ENCODE measurements around a stretch of chr14.

DNA sequence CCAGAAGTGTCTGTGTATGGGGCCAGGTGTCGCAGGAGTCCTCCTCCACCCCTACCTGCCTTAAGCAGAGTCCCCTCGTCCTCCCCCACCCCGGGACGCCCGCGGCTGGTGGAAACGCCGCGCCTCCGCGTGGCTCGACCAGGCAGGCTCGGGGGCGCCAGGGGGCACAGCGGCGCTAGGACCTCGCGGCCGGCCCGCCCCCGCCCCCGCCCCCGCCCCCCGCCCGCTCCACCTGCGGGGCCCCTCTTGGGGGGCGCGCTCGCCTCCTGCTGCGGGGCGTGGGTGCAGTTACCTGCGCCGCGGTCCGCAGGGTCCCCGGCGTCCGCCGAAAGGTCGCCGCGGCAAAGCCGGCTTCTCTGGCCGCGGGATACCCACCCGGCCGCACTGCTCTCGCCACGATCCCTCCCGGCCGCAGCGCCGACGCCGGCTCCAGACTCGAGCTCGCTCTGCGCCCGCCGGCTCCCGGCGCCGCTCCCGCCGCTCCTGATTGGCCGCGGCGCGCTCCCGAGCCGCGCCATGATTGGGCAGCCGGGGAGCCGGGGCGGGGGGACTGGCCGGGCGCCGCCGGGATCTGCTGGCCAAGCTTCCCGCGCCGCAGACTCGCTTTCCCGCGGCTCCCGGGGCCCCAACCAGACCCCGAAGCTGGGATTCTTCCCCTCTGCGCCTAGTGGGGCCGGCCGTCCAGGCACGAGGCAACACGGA lies 36.1 kb upstream of the STON2 start:
- RRBS = 7% methylated on average over 24 of the region's 92 CpGs

- RRBS = no CpG with 5 or more reads among the region's 4 CpGs
These were observed 1.8 kb upstream of the FLRT2 start for GRCh38 chr14:85528103-85528542.

DNA sequence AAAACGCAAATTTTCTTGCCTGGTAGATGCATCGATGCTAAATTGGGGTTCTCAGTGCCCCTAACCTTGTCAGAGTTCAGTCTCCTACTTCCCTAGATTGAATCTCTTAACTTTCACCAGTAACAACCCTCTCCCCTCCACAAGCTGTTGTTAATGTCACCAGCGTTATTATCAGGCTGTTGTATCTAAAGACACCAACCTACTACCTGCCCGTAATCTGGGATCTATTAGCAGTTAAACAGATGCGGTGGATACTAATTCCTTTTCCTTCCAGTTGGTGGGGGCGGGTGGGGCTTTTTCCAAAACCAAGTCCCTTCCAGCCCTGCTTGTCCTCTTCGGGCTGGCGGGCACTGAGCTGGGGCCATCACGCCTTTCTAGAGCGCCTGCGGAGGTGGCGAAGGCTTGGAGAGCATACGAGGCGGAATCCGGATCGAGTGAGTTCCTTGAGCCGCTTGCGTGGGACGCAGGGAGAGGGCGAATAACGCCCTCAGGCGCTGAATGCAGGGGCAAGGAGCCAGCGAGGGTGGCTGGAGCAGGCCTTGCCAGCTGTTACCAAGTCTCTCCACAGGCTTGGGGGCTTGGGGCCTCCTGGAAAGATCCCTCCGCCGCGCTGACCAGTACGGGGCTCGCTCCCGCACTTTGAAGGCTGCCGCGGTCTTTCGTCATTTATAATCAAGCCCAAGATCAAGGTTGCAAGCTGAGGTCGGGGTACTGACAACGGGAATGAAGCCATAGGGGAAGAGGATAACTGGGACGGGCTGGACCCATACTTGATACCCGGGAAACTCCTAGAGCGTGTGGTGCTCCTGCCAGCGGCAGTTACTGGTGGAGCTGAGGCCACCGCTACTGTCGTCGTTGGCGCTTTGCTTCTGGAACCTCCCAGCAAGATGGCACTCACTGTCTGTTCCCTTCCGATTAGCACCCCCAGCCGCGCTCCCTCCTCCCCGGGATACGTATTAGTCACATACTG lies 1.1 kb downstream of the FLRT2 start:
- RRBS = 11% methylated on average over 2 of the region's 47 CpGs

DNA sequence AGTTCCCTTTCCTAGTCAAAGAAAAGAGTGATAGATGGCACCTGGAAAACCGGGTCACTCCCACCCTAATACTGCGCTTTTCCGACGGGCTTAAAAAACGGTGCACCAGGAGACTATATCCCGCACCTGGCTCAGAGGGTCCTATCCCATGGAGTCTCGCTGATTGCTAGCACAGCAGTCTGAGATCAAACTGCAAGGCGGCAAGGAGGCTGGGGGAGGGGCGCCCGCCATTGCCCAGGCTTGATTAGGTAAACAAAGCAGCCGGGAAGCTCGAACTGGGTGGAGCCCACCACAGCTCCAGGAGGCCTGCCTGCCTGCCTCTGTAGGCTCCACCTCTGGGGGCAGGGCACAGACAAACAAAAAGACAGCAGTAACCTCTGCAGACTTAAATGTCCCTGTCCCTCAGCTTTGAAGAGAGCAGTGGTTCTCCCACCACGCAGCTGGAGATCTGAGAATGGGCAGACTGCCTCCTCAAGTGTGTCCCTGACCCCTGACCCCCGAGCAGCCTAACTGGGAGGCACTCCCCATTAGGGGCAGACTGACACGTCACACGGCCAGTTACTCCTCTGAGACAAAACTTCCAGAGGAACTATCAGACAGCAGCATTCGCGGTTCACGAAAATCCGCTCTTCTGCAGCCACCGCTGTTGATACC lies 782.6 kb downstream of the FLRT2 start:
- RRBS = no CpG with 5 or more reads among the region's 21 CpGs

- RRBS = no CpG with 5 or more reads among the region's 7 CpGs
These were observed 81.1 kb downstream of the PTPN21 start for GRCh38 chr14:88473573-88474331.

GRCh38 chr14:88542943-88543483 lies 11.8 kb downstream of the PTPN21 start:
- RRBS = no CpG with 5 or more reads among the region's 2 CpGs

- RRBS = no CpG with 5 or more reads among the region's 14 CpGs
These were observed 187.6 kb downstream of the TTC8 start for GRCh38 chr14:89011689-89012768.

DNA sequence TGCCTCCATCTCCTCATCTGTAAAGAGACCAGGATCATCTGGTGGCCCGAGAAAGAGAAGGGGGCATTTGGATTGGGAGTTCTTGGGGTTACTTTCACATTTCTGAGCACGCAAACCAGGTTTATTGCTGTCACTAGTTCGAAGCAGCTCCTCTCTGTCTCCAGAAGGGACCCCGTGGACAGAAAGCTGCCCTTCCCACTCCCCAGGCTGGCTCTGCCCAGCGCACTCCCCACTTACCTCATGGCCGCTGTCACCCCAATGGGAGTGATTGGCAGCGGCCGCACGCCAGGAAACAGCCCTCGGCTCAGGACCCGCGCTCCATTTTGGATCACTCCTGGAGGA lies 236.6 kb downstream of the FOXN3 start:
- RRBS = no CpG with 5 or more reads among the region's 12 CpGs

DNA sequence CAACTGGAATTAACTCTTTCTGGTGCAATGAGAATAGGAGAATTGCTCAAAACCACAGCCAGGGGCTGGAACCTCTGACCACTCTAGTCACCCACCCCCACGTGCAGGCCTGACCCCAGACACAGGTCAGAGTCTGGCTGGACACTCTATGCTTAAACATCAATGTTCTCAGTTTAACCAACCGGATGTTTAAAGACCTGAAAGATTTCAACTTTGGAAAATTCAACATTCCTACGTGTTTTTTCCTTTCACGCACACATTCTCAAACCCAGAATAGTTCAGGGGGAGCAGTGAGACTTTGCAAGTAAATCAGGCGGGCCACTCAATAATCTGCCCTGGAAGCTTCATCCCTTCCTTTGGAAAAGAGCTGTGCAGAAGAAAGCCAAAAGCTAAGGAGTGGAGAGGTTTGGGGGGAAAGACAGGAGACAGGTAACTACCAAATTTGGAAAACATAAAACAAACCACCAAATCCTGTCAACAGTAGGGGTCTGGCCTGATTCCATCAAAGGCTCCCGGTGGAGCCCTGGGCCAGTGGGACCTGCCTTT lies 64.9 kb downstream of the FOXN3 start:
- RRBS = no CpG with 5 or more reads among the region's 6 CpGs

- RRBS = no CpG with 5 or more reads among the region's 12 CpGs
These were observed 57.3 kb downstream of the FOXN3 start for GRCh38 chr14:89359558-89360253.

DNA sequence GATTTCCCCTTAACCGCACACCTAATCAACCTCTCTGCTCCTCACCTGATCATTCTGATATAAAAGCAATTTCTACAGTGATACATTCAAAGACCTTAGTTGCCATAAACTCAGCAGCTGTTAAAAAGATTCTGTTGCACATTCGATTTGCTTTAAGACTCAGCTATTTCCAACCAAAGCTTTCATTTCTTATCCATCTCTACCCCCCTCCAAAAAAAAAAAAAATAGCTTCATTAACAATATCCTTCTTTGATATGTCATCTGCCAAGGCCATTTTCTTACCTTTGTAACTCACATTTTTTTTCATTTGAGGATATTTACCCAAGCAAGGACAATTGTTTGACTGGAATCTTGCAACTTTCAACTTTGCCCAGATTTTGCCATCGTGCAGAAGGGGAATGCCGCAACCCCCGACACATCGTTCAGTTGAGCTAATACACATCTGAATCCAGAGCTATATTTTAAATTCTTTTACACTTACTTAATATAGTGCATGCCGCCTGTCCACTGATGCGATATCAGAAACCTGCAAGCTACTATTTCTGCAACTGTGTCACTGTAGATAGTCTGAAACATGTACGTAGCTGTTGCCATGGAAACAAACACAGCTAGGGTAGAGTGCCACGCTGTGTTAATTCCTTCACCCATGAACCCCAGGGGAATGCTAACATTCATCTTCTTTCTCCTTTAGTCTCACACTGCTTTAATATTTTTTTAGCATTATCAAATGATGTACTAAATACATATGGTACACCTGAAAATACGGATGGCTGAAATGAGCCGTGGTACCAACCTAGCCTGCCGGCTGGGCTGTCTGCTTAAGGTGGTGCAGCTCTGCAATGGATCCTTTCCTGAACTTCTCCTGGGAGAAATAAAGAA lies 76.9 kb upstream of the FOXN3 start:
- RRBS = no CpG with 5 or more reads among the region's 13 CpGs

DNA sequence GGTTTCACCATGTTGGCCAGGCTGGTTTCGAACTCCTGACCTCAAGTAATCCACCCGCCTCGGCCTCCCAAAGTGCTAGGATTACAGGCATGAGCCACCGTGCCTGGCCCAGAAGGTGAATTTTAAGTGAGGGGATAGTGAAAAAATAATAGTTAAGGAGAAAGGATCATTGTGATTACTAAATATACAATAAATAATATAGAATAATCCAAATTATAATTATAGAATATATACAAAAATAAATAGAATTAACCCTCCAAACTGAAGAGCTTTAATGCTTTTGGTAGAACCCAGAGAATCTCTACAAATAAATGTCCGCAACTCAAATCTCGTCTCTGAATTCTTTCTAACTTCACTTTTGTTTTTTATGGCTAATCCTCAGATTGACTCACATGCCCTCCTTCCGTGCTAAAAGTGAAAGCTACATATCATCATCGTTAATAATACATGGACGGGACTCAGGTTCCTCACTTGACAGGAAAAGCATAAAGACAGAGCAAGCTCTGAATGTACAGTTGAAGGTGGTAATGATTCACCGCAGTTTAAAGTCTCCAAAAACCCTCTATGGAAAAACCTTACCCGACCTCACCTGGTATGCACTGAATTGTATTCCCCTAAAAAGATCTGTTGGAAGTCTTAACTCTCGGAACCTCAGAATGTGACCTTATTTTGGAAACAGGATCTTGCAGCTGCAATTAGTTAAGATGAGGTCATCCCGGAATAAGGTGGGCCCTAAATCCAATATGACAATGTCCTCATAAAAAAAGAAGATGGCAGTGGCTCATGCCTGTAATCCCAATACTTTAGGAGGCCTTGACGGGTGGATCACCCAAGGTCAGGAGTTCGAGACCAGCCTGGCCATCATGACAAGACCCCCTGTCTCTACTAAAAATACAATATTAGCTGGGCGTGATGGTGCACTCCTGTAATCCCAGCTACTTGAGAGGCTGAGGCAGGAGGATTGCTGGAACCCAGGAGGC lies 147.3 kb upstream of the FOXN3 start:
- RRBS = no CpG with 5 or more reads among the region's 16 CpGs

DNA sequence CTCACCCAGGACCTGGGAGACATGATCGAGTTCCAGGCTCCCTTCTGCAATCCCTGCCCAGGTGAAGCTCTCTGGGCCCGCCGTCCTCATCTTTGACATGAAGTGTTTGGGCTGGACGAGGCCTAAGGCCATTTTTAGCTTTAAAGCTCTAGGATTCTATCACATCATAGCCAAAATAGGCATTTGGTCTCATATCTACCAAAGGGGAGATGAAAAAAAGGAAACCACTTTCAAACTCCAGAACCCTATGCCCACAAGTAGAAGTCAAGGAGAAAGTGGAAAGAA lies 148.4 kb upstream of the FOXN3 start:
- RRBS = no CpG with 5 or more reads among the region's 4 CpGs

GRCh38 chr14:89617876-89618763 lies 201.1 kb upstream of the FOXN3 start:
- RRBS = no CpG with 5 or more reads among the region's 20 CpGs

- RRBS = 3% methylated on average over 16 of the region's 75 CpGs
These were observed 202.1 kb upstream of the FOXN3 start for GRCh38 chr14:89618764-89619935.

DNA sequence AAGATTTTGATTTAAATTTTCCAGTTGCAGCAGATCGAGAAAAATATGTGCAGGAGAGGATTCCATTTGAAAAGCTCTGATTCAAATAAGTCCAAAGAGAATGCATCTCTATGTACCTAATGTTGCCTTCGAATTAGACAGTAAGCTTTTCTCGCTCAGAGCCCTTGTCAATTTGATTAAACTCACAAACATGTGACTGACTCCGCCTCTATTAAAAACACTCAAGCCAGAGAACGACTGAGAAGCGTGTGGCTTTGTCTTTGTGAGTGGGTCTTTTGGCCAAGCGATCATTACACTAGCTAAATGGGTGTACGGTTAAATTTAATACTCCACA lies 253.9 kb downstream of the EFCAB11 start:
- RRBS = no CpG with 5 or more reads among the region's 8 CpGs

DNA sequence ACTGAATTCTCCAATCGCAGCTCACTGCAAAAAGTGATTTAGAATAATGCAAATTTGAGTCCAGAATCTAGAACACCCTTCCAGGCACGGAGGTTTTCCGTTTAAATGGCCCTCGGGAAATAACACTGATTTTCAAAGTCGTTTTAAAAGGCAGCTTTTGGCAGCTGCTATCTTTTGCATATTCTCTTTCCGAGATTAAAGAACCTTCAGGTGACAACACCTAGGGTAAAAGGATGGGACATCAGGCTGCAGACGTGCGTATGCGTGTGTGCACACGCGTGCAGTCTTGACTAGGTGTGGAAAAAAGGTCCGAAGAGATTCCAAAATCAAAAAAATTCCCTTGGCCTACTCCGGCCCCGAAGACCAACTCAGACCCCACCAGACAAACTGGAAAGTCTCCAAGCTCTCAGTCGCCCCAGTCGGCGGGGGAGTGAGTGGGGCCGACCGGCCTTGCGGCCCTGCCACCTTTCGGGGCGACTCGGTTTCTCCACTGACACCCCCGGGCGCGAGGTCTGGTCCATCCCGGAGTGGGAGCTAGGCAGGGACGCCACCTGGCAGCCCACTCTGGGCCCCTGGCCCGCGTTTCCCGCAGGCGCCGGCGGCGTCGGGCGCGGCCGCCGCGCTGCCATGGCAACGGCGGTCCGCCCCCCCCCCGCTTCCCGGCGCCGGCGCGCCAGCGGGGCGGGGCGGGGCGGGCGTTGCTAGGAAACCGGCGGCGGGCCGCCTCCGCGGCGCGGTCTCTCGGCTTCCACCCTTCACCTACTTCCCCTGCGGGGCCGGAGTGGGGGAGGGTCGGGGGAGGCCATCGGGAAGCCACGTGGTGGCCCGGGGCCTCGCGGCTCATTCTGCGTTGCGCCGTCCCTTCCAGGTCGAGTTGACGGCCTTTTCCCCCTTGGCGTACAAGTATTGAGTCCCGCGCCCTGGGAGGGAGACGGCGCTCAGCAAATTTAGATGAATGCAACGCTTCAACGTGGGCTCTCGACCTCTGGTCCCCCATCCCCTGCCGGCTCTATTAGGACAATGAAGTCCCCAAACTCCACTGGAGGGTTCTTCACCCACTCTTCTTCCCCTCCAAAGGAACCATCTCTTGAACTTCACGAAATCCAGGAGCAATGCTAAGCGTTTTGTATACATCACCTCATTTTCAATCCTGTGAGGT lies 253.1 kb downstream of the EFCAB11 start:
- RRBS = 5% methylated on average over 50 of the region's 88 CpGs

- RRBS = no CpG with 5 or more reads among the region's 4 CpGs
These were observed 162.0 kb downstream of the EFCAB11 start for GRCh38 chr14:89792543-89792856.

GRCh38 chr14:89792857-89793331 lies 161.6 kb downstream of the EFCAB11 start:
- RRBS = no CpG with 5 or more reads among the region's 6 CpGs

Measured in GM06990 (cell line).